ENCODE results near the genes CTSS and PI4KB.

- PRO-cap, 2 experiments: no peak in any of the 2 experiments
Observed at GRCh38 chr1:150557535-150558838, 8.8 kb downstream of the ADAMTSL4 start.

- PRO-cap, 2 experiments: peak in 2 of 2 experiments; most common minus-strand start chr1:150567418 (in 2)
Observed at GRCh38 chr1:150567150-150567465, 12.3 kb downstream of the MCL1 start.

DNA sequence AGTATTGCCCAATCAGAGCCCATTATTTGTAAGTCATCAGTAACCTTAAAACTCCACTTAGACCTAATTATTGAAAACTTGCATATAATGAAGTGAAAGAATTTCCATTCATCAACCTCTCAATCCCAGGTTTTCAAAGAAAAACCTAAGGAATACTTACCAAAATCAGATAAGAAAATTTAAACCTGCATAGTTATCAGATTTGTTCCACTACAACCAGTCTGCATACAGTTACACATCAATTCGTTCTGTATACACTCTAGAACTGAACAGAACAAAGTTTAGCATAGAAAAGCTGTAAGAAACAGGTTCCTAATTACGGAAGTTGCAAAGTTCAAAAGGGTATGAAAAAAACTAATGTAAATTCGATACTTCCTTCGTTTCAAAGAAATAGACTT lies 3.1 kb downstream of the MCL1 start:
- PRO-cap, 2 experiments: no peak in any of the 2 experiments

- PRO-cap, 2 experiments: peak in 2 of 2 experiments; most common plus-strand start chr1:150613759 (in 2); most common minus-strand start chr1:150613582 (in 2)
Observed at GRCh38 chr1:150613084-150614040, 16.1 kb downstream of the ENSA start.

DNA sequence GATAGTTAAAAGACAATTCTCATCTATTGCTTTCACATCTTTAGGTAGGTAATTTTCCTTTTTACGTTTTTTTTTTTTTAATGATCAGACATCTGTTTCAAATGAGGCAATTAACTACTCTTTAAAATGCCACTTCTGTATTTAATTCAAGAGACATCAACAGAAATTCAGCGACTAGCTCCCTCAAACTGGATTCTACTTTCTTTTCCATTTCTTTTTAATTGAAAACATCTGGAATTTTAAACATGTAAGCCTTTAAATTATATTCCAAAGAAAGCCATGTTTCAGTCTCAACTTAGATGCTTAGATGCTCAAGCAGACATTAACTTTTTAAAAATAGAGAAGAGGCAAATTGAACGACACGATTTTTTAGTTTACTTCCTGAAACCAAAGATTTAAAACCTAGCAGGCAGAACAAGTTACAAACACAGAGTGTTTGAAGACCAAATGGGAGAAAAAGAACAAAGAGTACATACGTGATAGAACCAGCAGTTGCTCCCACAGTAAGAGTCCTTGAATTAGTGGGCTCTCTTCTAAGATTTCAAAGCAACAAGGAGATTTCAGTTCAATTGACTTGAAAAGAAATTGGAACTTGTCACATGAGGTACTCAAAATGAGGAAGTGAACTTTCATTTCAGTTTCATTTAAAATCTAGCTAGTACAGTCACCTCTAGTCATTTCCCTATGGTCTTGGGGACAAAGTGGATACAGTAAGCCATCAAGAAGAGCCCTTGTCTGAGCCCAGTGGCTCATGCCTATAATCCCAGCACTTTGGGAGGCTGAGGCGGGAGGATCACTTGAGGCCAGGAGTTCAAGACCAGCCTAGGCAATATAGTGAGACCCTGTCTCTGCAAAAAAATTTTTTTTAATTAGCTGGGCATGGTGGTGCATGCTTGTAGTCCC lies at the start of gene CTSS:
Gene CTSS, minus strand, starts transcription at position 557 of the 903 bp plus-strand sequence.
- PRO-cap, 2 experiments: peak in 1 of 2 experiments; most common plus-strand start position 482 of the sequence (in 1); most common minus-strand start position 554 of the sequence (in 1)

- PRO-cap, 2 experiments: no peak in any of the 2 experiments
Observed at GRCh38 chr1:150972505-150972900, 2.1 kb downstream of the CERS2 start.

GRCh38 chr1:150976850-150977823 lies 2.5 kb upstream of the CERS2 start:
- PRO-cap, 2 experiments: peak in 2 of 2 experiments; most common plus-strand start chr1:150977530 (in 1); most common minus-strand start chr1:150977428 (in 1)

- PRO-cap, 2 experiments: peak in 1 of 2 experiments; most common plus-strand start chr1:150979242 (in 1)
Observed at GRCh38 chr1:150978851-150979481, 3.1 kb upstream of the ANXA9 start.

- PRO-cap, 2 experiments: no peak in any of the 2 experiments
Observed at GRCh38 chr1:151013546-151014021, 5.3 kb downstream of the PRUNE1 start.

DNA sequence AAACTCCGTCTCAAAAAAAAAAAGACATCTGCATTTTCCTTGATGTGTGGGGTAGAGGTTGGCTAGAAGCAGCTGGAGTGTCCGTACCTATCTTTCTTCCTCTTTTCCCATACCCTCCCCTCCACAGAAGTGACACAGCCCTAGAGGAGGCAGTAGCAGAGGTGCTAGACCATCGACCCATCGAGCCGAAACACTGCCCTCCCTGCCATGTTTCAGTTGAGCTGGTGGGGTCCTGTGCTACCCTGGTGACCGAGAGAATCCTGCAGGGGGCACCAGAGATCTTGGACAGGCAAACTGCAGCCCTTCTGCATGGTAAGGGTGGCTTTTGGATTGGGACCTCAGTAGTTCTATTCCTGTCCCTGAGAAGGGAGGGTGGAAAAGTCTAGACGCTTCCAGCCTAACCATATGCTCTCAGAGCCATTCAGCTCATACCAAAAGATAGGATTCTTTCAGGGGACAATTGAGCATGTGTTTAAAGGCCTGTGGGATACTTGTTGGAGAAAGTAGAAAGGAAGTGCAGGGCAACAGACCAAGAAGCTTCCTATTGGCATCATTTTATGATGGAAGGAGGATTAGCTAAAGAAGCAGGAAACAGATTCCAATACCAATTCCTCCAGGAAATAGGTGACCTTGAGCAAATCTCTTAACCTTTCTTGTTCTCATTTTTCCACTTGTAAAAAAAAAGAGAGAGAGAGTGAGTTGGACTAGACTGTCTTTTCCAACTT lies 11.7 kb upstream of the BNIPL start:
- PRO-cap, 2 experiments: no peak in any of the 2 experiments

GRCh38 chr1:151037078-151037696 lies 801 bp downstream of the BNIPL start:
- PRO-cap, 2 experiments: no peak in any of the 2 experiments

GRCh38 chr1:151131913-151132652 lies 14.3 kb downstream of the SEMA6C start:
- PRO-cap, 2 experiments: peak in 1 of 2 experiments; most common plus-strand start chr1:151132123 (in 1); most common minus-strand start chr1:151132039 (in 1)

DNA sequence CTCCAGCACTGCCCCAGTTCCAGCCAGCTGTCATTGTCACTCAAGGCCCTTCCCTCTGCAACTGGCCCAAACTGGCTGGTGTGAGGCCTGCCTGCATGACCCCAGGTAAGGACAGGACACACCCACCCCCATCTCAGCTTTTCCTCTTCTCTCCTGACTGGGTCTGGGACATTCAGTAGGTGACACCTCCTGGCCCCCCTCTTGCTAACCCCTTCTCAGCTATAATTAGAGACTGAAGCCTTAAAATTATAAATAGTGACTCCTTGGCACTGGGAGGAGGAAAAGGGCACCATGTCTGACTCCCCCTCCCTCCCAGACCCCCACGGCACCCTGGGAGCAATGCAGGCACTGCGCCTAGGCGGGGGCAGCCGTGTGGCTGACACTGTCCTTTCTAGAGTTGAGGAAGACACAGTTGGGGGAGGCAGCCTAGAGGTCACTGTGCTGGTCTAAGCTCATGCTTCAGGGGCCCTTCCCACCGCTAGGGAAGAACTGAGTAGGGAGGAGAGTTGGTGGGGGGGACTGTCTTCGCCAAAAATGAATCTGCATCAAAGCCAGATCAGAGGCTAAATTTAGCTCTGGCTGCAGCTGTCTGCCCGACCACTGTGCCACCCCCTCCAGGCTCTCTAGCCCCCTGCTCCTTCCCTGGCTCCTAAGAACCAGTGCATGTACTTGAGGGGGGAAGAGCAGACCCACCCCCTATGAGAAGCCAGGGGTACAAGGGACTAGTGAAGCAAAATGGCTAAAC lies 3.5 kb downstream of the SEMA6C start:
- PRO-cap, 2 experiments: no peak in any of the 2 experiments

DNA sequence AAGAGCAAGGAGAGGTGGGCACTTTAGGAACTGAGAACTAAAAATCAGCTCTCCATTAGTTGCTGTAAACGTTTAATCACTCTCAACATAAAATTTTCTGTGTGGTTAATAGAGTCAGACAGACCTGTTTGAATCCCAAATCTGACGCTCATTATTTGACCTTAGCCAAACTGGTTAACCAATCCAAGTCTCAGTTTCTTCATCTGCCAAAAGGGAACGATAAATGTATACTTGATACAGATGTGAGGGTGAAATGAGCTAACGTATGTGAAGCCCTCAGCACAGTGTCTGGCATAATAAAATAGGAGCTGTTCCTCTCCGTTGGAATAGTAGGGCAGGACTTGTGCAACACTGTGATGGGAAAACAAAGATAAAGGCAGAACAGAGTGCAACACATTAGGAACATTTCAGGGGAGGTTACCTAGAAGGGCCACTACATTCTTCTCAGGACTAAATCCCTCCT lies 1.1 kb downstream of the LYSMD1 start:
- PRO-cap, 2 experiments: peak in 1 of 2 experiments; most common plus-strand start position 399 of the sequence (in 1); most common minus-strand start position 290 of the sequence (in 1)

DNA sequence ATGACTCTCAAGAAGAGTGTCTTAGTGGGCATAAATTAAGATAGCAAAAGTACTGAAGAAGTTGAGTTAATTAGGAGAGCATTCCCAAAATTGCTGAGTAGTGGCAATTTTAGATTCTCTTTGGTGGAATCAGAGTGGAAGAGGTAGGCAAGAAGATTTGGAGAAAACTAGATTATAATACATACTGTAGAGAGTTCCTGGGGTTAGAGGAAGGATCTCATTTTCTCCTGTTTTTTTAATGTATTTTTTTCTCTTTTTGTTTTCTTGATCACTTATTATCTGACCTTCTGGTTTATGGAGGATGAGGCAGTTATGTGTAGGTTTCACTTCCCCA lies 16.8 kb upstream of the PSMD4 start:
- PRO-cap, 2 experiments: no peak in any of the 2 experiments

DNA sequence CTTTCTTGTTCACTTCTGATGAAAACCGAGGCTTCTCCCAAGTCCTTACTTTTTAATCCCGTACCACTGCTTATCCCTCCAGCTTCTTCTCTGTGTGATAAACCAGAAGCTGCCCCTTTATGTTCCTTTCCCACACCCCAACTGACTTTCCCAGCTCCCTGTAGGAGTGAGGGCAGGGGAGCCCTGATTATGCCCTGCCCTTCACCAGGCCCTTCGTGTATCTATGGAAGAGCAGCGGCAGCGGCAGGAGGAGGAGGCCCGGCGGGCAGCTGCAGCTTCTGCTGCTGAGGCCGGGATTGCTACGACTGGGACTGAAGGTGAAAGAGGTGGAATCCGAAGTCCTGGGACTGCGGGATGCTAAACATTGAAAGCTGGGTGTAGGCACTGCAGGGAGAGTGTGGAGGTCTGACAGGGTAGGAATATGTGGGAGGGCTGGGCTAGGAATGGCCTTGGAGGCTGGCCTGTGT lies 11.3 kb downstream of the PSMD4 start:
- PRO-cap, 2 experiments: no peak in any of the 2 experiments

DNA sequence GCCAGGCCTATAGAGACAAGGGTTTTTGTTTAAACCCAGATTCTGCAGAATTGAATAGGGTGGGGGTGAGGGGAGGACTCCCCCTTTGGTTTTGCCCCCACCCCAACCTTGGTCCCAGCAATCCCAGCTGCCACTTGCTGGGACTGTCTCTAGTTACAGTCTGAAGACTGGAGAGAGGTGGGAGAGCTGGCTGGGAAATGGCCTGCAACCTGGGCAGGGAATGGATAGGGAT lies 1.5 kb downstream of the ZNF687 start:
- PRO-cap, 2 experiments: no peak in any of the 2 experiments

- PRO-cap, 2 experiments: peak in 2 of 2 experiments; most common plus-strand start chr1:151327112 (in 2); most common minus-strand start chr1:151326966 (in 1)
Observed at GRCh38 chr1:151326498-151327503, at the start of gene PI4KB. Gene PI4KB (minus strand): TSS chr1:151327416.

DNA sequence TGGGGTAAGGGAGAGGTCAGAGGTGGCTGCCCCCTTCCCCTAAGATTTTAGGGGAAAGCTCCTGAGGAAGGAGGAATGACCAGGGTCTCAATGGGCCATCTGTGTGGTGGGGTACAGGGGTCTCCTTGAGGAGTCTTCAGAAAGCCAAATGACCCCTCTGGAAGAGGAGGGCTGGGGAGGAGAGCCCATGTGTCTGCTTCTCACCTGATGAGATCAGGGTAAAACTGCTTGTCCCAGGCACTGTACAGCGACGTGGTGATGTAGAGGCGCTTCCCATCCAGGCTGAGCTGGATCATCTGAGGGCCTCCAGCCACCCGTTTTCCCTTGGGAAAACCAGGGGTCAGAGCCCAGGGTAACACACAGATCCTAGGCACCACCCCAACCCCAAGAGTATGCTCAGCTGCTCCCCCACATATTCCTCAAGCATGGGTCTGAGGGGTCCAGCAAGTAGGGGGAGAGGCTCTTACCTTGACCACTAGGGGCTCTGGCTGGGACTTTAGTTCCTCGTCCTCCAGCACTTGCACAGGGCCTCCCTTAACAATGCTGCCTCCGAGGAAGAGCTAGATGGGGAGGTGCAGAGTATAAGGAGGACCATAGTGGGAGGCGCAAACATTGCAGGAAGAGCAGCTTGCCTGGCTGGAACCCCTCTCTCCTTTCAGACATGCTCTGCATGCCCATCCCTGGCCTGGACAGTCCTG lies 7.6 kb downstream of the SELENBP1 start:
- PRO-cap, 2 experiments: no peak in any of the 2 experiments

DNA sequence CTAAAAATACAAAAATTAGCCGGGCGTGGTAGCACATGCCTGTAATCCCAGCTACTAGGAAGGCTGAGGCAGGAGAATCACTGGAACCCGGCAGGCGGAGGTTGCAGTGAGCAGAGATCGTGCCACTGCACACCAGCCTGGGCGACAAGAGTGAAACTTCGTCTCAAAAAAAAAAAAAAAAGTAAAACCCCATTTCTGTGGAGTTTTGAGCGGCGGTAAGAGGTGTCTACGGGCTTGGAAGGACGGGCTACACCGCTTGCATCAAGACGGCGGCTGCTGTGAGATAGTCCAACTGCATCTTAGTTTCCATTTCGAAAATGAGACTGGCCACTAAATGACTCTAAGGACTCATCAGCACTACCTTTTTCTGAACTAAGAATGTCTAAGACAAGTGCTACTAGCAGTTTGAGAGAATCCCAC lies 1.5 kb downstream of the POGZ start:
- PRO-cap, 2 experiments: no peak in any of the 2 experiments